Mesenchymal stem cell of Wharton's jelly (primary cell): ENCODE data around the gene SLC16A1.

GRCh38 chr1:112390742-112391408 lies 5.1 kb upstream of the CTTNBP2NL start:
- CAGE, long polyA plus RNA: no peak

DNA sequence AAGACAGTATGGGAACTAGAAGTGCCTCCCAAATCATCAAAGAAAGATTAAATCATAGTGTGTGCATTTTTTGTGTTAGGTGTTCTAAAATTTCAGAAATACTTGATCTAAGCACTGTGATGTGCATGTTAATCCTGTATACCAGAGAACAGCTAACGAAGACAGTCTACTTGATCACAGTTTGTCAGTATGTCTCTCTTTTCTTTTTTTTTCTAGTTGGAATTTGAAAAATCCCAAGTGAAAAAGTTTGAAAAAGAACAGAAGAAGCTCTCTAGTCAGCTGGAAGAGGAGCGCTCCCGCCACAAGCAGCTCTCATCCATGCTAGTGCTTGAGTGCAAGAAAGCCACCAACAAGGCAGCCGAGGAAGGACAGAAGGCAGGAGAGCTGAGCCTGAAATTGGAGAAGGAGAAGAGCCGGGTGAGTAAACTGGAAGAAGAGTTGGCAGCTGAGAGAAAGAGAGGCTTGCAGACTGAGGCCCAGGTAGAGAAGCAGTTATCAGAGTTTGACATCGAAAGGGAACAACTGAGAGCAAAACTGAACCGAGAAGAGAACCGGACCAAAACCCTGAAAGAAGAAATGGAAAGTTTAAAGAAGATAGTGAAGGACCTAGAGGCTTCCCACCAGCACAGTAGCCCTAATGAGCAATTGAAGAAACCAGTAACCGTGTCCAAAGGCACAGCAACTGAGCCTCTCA lies 52.9 kb upstream of the WNT2B start:
- CAGE, long polyA plus RNA: no peak

GRCh38 chr1:112465068-112465909 lies 43.5 kb upstream of the WNT2B start:
- CAGE, long polyA plus RNA: no peak

DNA sequence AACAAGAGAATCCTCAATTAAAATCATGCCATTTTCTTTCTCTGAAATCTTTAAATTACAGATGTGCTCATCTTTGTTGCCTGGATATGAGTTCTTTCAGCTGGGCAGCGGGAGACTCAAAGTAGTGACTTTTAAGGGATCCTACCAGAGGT lies 640 bp downstream of the ST7L start:
- CAGE, long polyA plus RNA: no peak

- CAGE, long polyA plus RNA: no peak
These were observed 13.9 kb downstream of the MOV10 start for GRCh38 chr1:112687968-112689186.

DNA sequence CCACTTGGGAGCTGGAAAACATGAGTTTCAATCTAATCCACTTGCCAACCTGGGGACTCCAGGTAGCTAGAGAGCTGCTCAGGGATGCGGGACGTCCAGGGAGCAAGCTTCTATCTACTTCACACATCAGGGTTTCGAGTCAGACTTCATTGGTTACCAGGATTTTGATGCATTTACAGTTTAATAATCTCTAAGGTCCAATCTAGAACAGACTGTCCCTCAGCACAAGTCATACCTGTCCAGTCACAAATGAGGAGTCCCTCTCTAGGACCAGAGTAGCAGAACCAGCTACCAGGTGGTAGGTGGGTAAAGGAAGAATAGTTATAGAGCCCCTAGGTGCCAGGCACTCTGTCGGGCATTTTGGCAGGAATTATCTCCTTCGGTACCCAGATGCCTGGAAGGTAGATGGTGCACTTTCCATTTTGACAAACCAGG lies 2.9 kb downstream of the RHOC start:
- CAGE, long polyA plus RNA: no peak

GRCh38 chr1:112841891-112842317 lies 114.1 kb downstream of the SLC16A1 start:
- CAGE, long polyA plus RNA: no peak

GRCh38 chr1:112881752-112882140 lies 74.2 kb downstream of the SLC16A1 start:
- CAGE, long polyA plus RNA: no peak

- CAGE, long polyA plus RNA: no peak
These were observed 51.0 kb downstream of the SLC16A1 start for GRCh38 chr1:112904990-112905483.

DNA sequence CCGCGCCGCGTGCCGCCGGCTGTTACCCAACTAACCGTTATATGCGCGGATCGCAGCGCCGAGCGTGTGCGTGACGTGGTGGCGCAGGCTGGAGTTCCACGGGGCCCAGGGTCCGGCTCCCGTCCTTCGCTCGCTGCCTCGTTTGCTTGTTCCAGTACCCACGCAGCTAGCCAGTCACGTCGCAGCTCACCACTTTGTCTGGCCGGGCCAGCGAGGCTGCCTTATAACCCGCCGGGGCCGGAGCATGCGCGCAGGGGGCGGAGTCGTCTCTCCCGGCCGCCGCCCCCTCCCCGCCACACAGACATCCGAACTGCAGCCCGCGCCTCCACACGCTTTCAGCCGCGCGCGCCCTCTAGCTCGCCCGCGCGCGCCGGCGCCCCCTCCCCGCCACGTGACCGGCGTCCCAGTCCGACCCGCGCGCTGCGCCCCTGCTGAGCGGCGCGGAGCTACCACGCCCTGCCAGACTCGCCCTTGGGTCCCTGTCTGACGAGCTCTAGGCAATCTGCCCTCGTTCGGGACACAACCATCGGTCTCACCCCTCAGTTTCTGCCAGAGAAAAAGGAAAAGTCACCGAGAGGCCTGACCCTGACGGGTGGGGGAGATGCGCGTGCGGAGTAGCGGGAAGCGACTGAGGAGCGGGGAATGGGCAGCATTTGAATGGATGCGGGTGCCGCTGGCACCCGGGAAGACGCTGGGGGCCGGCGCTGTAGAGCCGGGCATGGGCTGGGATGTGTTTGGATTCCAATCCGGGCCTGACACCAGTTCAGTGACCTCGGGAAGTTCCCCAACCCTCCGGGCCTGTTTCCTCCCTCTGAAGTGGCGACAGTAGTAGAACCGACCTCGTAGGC lies at the start of gene SLC16A1:
Gene SLC16A1, minus strand, starts transcription at position 197 of the 848 bp plus-strand sequence.
- CAGE, long polyA plus RNA: start-site peak on the minus strand centred at position 194 of the sequence, 13 bp wide, 1,660 and 251 reads in 2 replicates

DNA sequence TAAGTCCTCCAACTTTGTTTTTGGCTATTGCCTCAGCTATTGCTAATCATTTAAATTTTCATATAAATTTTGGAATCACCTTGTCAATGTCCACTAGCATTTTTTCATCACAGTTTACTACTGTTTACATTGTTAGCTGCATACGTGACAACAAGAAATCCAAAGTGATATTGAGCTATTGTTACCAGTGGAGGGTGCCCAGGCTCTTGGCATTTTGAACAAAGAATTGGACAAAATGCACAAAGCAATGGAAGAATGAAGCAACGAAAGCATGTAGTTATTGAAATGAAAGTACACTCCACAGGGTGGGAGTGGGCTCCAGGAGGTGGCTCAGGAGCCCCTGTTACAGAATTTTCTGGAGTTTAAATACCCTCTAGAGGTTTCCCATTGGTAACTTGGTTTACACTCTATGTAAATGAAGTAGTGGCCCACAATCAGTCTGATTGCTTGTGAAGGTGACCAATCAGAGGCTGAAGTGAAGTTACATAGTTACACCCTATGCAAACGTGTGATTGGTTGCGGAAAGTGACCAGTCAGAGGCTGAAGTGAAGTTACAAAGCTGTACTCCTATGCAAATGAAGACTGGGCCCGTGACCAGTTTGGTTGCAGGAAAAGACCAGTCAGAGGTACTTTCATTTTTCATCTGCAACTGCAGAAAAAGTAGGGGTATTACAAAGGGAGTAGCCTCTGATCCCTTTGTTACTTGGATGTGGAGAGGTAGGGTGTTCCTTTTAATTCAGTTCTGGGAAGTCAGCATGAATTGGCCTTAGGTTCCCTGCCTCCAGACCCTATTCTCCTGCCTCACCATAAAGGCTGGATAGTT lies 39.0 kb downstream of the MAGI3 start:
- CAGE, long polyA plus RNA: no peak

DNA sequence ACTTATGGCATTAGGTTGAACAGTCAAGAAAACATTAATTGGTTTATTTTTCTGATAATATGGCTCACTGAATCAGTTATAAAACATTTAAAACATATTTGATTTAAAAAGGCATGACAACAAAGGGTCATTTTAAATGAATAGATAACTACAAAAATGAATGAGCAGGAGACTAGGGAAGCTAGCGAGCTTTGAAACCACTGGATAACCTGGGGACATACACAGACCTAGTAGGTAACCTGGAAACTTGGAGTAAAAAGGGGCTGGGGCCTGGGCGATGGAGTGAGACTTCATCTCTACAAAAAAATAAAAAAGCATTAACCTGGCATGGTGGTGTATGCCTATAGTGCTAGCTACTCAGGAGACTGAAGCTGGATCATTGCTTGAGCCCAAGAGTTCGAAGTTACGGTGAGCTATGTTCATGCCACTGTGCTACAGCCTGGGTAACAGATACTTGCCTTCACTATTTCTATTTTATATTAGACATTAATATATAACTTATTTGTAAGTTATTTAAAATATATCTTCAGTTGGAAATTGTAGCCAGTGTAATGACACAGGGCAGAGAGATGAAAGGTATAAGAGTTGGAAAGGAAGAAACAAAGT lies 40.6 kb downstream of the MAGI3 start:
- CAGE, long polyA plus RNA: no peak

DNA sequence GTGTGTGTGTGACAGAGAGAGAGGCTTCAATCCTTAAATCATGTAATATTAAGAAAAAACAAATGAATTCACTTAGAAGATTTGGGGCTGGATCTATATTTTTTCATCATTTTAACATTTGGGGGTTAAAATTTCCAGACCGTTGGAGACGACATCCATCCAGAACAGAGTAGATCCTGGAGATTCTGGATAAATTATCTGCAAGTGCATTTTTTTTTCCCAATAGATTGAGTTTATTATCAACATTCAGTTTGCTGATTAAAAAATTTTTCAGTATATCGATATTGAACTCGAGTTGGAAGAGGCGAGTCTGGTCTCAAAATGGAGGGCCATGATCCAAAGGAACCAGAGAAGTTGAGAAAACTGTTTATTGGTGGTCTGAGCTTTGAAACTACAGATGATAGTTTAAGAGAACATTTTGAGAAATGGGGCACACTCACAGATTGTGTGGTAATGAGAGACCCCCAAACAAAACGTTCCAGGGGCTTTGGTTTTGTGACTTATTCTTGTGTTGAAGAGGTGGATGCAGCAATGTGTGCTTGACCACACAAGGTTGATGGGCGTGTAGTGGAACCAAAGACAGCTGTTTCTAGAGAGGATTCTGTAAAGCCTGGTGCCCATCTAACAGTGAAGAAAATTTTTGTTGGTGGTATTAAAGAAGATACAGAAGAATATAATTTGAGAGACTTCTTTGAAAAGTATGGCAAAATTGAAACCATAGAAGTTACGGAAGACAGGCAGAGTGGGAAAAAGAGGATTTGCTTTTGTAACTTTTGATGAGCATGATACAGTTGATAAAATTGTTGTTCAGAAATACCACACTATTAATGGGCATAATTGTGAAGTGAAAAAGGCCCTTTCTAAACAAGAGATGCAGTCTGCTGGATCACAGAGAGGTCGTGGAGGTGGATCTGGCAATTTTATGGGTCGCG lies 59.3 kb downstream of the MAGI3 start:
- CAGE, long polyA plus RNA: no peak

DNA sequence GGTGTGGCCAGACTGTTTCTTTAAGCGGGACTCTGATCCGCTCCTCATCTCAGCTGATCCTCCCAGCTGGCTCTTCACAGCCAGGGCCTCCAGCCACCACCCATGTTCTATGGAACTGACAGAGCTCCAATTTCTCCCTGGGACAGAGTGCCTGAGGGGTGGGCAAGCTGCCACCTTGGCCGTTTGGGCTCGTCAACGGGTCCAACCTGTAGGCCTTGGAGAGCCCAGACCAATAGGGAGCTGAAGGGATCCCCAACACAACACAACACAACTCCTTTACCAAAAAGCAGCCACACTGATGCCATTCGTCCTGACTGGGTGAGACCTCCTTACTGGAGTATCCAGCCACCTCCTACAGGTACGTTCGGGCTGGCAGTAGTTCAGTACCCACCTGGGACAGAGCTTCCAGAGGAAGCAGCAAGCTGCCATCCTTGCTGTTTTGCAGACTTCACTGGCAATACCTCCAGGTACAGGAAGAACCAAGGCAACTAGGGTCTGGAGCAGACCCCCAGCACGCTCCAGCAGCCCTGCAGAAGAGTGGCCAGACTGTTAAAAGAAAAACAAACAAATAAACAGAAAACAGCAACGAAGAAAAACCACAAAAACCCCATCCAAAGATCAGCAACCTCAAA lies 167.2 kb downstream of the MAGI3 start:
- CAGE, long polyA plus RNA: no peak

DNA sequence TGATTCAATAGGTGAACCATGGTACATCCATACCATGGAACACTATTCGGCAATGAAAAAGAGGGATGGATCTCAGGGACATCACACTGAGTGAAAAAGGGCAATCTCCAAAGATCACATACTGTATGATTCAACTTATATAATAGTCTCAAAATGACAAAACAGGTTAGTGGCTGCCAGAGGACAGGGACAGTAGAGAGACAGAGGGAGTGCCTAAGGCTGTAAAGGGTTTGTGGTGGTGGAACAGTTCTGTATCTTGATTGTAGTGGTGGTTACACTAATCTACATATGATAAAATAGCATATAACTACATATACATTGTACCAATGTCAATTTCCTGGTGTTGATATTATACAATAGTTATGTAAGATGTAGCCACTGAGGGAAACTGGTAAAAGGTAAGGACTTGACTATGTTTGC lies 3.7 kb downstream of the RSBN1 start:
- CAGE, long polyA plus RNA: no peak

- CAGE, long polyA plus RNA: no peak
These were observed 2.9 kb downstream of the AP4B1 start for GRCh38 chr1:113901645-113902153.

- CAGE, long polyA plus RNA: no peak
These were observed 7.6 kb downstream of the DCLRE1B start for GRCh38 chr1:113912395-113913502.

DNA sequence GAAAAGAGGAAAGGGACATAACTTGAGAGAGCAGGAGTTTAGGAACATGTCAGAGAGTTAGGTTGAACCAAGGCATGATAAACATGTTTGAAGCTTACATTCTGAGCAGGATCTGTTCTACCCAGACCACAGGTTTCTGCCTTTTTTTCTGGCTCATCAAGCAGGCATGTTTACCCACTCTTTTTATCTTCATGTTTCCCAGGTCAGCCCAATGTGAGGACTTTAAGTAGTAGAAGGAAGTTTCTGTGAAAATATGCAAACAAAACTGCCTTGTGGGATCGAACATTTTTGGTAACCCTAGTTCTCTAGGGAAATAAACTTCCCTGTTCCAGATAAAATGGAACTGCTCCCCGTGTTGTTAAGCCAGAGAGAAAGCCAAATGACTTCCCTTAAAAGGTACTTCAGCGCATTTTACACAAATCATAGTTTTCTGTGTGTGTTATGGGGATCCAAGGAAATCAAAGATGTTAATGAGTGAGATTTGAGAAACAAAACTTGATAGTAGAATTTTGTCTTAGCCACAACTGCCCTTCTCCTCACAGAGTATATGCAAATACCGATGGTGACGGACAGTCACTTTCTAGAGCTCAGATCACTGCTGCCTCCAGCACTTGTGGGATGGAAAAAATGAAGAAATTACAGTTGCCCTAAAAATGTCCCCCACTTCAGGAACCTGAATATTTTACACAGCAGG lies 831 bp upstream of the HIPK1 start:
- CAGE, long polyA plus RNA: no peak

DNA sequence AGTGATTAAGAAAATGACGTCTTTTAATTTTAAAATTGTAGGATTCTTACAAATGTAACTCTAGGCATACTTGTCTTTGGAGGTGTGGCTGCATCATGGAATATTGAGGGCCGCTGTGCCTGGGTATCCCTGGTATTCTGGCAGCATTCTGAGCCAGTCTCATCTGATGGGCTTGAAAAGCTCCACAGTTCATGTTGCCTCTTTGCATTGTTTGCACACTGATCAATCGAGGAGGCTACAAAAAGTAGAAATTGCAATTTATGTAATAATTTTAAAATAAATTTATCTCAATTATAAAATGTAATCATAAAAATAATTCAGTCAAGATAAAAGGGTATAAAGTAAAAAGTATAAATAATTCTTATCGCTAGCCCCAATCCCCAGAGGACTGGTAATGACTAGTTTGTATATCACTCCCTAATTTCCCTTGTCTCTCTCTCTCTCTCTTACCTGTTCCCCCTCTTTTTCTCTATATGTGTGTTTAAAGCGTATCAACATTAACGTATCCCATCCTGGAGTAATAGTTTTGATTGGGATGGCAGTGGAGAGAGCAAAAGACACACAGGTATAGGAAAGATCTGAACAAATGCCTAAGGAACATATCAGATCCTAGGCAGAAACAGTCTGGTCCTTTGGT lies 86.4 kb downstream of the TRIM33 start:
- CAGE, long polyA plus RNA: no peak

DNA sequence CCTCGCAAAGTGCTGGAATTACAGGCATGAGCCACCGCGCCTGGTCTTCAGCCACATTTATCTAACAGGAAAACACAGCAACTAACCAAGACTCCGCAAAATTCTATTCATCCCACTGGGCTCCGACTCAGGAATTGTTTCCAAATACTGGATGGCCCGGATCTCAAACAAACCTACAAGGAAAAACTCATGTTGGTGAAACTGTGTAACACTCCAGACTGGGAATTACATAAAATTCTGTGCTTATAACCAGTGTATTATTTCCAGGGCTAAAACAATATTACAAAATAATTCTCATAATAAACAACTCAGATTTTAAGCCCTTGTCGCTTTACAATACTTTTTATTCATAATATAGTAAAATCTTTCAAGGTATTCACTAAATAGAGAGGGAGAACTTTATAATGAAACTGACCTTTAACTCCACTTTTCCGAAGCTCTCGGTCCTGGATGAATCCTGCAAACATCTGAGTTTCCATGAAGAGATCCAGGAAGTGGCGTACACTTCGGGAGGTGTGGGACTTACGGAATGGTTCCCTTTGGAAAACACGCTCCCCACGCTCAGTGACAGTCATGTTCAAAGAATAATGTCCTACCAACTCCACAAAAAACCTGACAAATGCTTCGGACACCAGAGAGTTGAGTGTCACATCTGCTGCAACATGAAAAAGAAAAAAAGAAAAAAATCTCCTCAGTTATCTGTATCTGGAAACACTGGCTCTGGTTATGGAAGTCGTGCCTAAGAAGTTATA lies 6.1 kb upstream of the BCAS2 start:
- CAGE, long polyA plus RNA: no peak